Mesenchymal stem cell of adipose (primary cell): ENCODE measurements around the genes SMURF2 and GNA13.

GRCh38 chr17:64355897-64356496, 34.7 kb downstream of the PECAM1 start:
- CAGE, long polyA plus RNA = no peak

DNA sequence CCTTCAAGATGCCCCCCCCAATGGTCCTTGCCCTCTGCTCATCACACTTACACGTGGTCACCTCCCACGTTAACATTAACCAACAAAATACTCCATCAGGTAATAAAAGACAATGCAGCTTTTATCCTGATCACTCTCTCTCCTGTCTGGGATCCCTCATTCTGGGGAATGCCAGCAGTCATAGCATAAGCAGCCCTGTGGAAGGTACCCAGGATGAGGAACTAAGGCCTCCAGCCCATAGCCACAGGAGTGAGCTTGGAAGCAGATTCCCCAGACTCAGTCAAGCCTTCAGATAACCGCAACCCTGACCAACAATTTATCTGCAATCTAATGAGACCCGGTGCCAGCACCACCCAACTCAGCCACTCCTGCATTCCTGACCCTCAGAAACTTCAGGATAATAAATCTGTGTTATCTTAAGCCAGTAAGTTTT, 6.3 kb downstream of the PECAM1 start:
- CAGE, long polyA plus RNA = no peak

GRCh38 chr17:64392727-64393396, 2.2 kb upstream of the PECAM1 start:
- CAGE, long polyA plus RNA = no peak

DNA sequence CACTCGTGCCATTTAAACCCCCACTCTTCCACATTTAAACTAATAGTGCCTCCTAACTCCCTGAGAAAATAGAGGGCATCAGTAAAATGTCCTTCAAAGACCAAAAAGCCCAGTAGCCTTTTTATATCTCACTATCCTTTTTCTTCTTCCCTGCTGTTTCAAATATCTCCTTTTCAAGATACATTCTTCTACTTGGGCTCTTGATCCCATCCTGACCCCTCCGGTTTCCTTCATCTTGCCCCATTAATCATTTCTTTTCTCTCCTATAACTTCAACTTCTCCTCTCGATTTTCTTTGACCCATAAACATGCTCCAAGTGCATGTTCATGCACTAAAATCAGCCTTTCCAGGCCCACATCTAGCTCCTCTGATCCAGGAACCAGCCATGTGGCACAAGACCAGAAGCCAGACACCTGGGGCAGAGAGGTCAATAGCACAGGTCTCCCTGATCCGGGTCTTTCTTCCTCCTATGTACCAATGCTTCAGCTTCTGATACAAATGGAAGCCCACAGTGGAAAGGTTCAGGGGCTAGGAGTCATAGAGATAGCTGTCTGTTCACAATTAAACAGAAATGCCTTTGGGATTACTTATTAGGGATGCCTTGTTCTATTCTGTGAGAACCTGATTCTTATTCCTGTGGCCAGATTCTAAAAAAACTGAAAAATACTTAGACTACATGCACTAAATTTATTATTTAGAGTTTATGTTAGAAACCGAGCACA, 11.8 kb downstream of the POLG2 start:
- CAGE, long polyA plus RNA = no peak

DNA sequence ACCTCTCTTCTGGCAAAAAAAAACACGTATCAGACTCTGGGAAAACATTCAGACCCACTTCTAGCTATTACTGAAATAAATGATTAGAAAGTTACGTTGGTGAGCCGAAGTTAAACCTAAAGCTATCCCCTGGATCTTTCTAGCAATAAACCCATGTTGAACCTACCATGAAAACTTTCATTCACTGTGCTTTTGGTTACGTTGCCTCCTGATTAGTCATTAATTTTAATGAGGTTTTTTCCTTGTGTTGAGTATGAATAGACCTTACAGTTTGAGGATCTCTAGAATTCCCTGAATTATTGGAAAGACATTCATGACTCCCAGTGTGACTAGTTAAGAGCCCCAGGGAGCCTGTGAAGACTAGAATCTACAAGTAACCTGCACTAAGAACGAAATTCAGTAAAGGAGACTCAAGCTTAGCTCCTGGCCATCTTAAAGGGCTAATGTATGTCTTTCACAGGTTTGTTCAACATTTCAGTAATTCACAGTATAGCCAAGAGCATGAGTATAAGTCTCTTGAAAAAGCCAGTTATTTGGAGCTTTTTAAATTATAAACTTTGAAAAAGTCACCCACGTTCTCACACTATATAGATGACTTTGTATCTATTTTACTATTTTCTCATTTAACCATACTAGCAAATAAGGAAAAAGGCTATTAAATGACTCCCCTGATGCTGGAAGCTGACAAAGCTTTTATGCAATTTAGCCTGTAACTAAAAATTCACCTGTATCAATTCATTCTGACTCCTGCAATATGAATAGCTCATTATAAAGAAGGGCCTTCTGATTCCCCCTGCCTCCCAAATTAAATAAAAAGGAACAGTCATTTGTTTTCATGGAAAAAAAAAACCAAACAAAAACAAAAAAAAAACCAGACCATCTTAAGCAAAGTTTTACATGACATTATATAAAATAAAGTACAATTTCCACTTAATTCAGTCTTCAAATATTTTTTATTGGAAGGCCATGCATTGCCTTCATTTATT, 2.1 kb upstream of the POLG2 start:
- CAGE, long polyA plus RNA = no peak

- CAGE, long polyA plus RNA = no peak
Measured at GRCh38 chr17:64499672-64500429, 3.0 kb upstream of the POLG2 start.

GRCh38 chr17:64502803-64503741, 3.0 kb downstream of the DDX5 start:
- CAGE, long polyA plus RNA = no peak

GRCh38 chr17:64531721-64532340, 25.1 kb downstream of the CEP95 start:
- CAGE, long polyA plus RNA = no peak

DNA sequence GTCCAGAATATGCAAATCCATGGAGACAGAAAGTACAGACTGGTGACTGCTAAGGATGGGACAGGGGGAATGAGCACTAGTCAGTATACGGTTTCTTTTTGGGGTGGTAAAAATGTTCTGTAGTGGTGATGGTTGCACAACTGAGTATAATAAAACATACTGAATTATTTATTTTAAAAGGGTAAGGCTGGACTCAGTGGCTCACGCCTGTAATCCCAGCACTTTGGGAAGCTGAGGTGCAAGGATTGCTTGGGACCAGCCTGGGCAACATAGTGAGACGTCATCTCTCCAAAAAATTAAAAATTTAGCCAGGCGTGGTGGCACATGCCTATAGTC, 29.2 kb downstream of the CEP95 start:
- CAGE, long polyA plus RNA = no peak

DNA sequence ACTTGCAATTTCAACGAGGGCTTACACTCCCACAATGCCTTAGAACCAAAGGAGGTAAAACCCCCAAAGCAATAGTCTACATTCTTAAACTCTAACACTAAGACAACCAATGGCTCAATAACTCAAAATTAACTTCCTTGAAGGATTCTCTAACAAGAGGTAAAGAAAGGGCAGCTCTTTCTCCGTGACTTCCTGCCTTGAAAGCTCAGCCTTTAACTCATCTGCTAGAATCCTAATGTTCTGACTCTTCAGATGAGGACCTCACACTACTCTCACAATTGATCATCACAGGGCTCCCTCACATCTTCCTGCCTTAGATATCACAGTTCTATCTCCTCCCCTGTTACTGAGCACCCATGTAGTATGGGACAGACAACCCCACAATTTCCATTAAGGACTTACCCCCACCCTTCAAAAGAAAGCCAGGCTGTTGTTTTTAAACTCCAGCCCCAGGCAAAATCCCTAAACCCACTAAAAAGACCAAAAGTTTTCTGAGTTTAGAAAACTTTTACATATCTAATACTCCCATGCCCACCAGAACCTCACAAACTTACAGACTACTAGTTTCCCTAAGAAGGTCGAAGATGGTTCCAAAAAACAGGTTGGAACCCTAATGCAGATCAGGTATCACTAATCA, 33.4 kb downstream of the SMURF2 start:
- CAGE, long polyA plus RNA = no peak

GRCh38 chr17:64662147-64663153, at the start of gene SMURF2:
SMURF2 (minus strand) TSS chr17:64662307.
- CAGE, long polyA plus RNA = no peak

GRCh38 chr17:64836055-64836320, 83.3 kb downstream of the LRRC37A3 start:
- CAGE, long polyA plus RNA = no peak

GRCh38 chr17:64922908-64923508, 3.7 kb upstream of the LRRC37A3 start:
- CAGE, long polyA plus RNA = no peak

DNA sequence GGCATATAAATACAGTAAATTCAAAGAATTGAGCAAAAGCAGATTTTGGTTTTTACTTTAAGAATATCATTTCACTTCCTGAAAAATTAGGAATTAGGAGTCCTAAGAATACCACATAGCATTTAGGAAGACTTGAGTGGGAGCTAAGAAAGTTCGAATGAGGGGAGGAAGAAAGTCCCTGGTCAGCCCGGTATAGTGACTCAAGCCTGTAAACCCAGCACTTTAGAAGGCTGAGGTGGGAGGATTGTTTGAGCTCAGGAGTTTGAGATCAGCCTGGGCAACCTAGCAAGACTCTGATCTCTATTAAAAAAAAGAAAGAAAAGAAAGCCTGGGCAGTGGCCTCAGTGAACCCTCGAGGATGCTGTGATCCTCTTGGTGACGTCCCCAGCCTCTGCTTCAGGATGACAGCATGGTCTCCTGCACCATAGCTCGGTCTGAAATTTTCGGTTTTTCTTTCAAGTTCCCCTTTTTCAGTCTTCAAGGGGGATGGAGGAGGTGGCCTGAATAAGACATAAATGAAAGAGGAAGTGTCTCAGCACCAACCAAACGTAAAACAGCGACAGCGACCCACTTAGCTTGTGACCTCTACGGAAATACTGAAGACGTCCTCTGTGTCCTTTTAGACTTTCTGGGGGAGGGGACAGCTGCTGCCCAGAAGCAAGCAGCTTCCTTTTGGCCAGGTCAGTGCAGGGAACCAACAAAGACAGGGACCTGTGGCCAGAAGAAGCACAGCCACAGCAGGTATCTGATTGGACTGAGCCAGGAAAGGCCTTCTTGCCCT, 66.5 kb upstream of the LRRC37A3 start:
- CAGE, long polyA plus RNA = no peak

- CAGE, long polyA plus RNA = no peak
Measured at GRCh38 chr17:64998459-64998795, 58.1 kb downstream of the GNA13 start.

DNA sequence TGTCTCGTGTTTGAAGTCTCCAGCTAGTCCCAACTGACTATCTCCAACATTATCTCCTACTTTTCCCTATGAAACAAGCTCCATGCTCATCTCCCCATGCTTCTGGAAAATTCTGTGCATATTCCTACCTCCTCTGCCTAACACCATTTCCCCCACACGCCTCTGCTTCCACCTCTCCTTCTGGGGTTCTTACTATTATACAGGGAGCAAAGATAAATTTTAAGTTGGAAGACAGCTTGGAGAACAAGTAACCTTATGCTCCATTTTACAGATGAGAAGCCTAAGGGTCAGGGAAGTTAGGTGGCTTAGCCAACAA, 27.4 kb downstream of the GNA13 start:
- CAGE, long polyA plus RNA = no peak

- CAGE, long polyA plus RNA = no peak
Measured at GRCh38 chr17:65035119-65035572, 21.4 kb downstream of the GNA13 start.

DNA sequence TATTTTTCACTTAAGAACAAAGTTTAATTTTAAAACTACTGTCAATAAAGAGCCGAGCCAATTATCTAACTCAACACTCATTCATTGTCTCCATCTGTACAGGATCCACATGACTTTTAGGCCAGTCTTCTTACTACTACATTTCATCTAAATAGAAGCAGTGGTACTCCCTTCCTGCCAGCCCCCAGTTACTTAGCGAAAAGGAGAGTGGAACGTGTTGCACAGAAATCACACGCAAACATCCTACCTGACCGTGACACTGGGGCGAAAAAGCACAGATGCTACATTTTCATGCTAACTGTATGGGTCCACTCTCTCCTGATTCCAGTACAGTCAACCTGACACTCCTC, 1.2 kb downstream of the GNA13 start:
- CAGE, long polyA plus RNA = no peak

DNA sequence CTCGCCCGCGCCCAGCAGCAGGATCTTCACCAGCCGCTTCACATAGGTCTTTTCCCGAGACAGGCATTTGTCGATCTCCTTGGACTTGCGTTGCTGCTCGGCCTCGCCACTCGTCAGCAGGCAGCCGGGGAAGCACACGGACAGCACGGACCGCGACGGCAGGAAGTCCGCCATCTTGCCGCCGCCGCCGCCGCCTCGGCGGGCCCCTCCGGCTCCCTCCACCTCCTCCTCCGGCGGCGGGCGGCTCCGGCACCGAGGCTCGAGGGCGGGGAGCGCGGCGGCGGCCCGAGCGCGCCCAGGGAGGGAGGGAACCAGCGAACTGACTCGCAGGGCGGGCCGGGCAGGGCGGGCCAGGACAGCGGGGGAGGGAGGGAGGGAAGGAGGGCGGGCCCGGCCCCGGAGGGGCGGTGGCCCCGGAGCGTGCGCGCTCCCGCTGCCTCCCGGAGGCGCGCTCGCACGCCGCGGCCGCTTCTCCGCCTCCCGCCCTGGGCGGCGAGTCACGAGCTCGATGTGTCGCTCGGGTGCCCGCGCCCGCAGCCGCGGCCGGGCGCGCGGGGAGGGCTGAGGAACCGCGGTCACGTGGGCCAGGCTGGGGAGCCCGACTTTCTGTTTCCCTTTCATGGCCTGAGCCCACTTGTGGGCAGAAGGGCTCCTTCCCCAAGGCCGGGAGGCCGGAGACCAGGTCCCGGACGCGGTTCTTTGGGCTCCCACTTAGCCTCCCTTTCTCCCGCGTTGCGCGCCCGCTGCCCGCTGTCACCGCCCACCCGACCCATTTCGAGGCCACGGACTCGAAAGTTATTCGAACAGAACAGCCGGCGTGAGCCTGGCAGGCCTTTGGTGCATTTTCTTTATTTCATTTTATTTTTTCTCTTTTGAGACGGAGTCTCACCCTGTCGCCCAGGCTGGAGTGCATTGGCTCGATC, at the start of gene GNA13:
Gene GNA13 (minus strand): TSS at position 321 of the 923 bp plus-strand sequence.
- CAGE, long polyA plus RNA = no peak

DNA sequence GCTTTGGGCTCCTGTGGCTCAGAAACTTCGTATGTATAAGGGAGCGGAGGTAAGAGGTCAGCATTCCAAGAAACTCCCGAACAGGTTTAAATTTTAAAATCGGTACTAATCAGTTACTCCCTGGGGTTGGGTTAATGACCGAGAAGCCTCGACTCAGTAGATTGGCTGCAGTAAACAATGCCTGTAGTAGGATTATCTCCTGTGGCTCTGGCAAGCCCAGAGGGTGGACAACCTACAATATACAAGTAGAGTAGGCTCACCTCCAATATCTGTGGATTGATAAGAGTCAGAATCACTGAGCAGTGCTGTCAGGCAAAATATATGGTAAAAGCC, 1.6 kb upstream of the GNA13 start:
- CAGE, long polyA plus RNA = no peak